Tibial nerve (tissue), 3 donors: ENCODE measurements around a stretch of chr2.

GRCh38 chr2:7007779-7009039, 91.0 kb downstream of the RNF144A start:
- PRO-cap, result bidirectional peak, plus-strand start at chr2:7008759, minus-strand start at chr2:7008595
- RAMPAGE, long total RNA, 3 experiments, result no peak in any of the 3 experiments

GRCh38 chr2:7031338-7032046, 114.3 kb downstream of the RNF144A start:
- PRO-cap, result no peak
- RAMPAGE, long total RNA, 3 experiments, result no peak in any of the 3 experiments

- PRO-cap, result no peak
- RAMPAGE, long total RNA, 3 experiments, result no peak in any of the 3 experiments
These were observed 160.5 kb downstream of the RNF144A start for GRCh38 chr2:7077469-7078341.

GRCh38 chr2:7877706-7878655, 803.9 kb upstream of the ID2 start:
- PRO-cap, result no peak
- RAMPAGE, long total RNA, 3 experiments, result no peak in any of the 3 experiments

GRCh38 chr2:8302000-8302563, 379.8 kb upstream of the ID2 start:
- PRO-cap, result no peak
- RAMPAGE, long total RNA, 3 experiments, result no peak in any of the 3 experiments

DNA sequence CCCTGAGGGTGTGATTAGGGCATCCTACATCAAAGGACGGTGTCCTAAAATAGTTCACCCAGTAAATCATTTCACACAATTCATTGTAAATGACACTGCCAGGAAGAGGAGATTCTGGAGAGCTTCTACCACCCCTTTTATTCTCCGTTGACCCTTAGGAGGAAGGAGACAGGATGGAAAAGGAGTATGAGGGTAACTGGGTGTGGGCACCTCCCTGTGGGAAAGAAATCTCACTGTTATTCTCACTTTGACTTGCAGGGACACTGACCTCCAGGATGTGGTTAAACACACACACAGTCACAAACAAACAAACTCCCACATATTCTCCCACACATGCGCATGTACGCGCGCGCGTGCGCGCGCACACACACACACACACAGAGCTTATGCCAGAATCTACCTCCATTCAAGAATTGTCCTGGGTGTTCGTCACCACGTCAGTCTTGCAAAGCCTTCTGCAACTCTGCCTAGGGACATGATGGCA, 256.4 kb upstream of the ID2 start:
- PRO-cap, result no peak
- RAMPAGE, long total RNA, 3 experiments, result no peak in any of the 3 experiments

DNA sequence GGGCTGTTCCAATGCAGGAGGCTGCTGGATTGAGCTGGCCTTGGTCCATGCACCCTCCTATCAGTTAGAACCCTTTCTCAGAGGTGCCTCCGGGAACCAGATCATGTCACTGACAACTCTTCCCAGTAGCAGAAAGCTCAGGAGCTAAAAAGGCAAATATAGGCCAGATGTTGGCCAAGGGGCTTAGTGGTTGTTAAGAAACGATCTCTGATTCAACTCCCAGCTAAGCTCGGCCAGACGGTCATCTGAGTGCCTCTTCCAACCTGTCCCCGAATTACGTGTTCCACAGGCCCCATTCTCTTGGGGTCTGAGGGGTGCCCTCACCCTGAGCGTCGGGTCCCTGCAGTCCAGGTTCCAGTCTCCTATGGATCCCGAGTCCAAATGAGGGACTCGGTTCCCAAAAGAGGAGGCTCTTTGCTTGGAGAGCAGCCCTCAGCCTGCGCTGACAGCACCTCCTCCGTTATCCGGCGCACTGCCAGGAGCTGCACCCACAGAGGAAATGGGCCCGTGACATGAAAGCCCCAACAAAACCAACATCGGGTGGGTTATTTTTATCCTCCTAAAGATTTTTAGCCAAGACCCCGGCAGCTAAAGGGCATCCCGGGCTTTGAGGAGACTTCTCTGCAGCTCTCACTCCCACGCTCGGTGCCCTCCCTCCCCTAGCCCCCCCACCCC, 106.7 kb upstream of the ID2 start:
- PRO-cap, result no peak
- RAMPAGE, long total RNA, 3 experiments, result no peak in any of the 3 experiments

- PRO-cap, result unidirectional peak, minus-strand start at chr2:8637066
- RAMPAGE, long total RNA, 3 experiments, result no peak in any of the 3 experiments
These were observed 45.1 kb upstream of the ID2 start for GRCh38 chr2:8636725-8637183.

- PRO-cap, result bidirectional peak, plus-strand start at chr2:8678226, minus-strand start at chr2:8678106
- RAMPAGE, long total RNA, 3 experiments, result no peak in any of the 3 experiments
These were observed 3.9 kb upstream of the ID2 start for GRCh38 chr2:8677609-8678605.

DNA sequence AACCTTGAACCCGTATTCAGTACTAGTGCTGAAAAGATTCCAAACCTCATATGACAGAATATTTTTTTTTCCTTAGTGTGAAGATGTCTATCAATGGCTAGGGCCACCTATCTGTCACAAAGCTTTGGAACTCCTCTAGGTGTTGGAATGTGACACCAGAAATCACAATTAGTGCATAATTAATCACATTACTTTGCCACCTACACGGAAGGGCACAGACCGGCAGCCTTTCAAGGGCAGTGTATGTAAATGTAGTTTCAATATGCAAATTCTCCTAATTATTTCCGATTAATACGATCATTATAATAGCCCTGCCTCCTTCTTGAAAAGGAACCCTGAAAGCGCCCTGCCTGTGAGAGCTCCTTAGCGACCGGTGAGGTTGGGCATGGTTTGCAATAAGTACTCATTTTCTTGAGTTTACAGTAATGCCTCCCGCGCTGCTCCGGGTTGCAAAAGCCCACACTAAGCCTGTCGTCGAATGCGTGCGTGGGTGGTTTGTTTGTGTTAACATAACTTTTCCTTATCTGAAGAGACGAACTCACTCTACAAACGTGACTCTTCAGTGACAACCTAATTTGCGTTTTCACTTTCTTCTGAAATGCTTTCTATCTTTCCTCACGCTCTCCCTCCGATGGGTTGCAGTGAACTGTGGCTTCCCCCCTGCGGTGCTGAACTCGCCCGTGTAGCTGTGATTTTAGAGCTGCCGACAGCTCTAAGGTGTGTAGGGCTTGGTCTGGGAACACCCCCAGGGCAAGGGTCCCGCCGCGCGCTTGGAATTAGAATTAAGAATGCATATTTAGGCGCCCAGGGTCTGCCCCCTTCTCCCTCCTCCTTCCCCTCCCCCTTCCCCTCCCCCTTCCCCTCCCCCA, 773 bp upstream of the ID2 start:
- PRO-cap, result no peak
- RAMPAGE, long total RNA, 3 experiments, result no peak in any of the 3 experiments

- PRO-cap, result unidirectional peak, minus-strand start at chr2:8683563
- RAMPAGE, long total RNA, 3 experiments, result no peak in any of the 3 experiments
These were observed 1.5 kb downstream of the ID2 start for GRCh38 chr2:8683246-8683790.

GRCh38 chr2:8732799-8733468, 51.1 kb downstream of the ID2 start:
- PRO-cap, result no peak
- RAMPAGE, long total RNA, 3 experiments, result no peak in any of the 3 experiments

DNA sequence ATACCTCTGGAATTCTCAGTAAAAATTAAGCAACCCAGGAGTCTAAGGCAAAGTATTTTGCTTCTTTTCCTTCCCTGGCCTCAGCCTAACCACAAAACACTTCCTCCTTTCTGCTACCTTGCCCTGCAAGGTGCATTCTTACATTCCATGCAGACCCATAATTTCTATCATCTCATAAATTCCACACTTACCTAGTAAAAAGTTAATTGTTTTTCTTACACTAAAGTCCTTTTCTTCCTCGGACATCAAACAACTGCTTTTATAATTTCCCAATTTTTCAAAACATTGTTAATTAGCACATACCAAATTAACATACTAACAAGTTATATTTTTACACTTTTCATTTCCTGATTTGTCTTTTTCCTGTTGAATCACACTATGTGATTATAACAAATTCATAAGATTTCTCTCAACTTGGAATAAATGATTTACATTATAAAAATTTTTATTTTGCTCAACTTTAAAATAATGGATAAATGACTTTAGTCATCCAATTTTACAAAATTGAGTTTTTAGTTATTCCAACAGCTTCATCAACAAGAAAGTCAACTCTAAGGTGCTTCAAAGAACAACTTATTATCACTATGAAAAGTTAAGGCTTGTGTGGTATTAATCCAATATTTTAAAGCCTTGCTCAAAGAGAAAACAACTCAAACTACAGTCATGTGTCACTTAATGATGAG, 3.4 kb downstream of the MBOAT2 start:
- PRO-cap, result no peak
- RAMPAGE, long total RNA, 3 experiments, result no peak in any of the 3 experiments

DNA sequence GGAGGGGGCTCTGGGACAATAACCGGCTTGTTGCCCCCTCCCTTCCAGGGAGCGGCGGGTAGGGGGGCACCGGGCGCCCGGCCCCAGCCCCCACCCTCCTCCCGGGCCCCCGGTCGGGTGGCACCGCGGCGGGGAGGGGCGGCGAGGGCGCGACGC, 247 bp downstream of the MBOAT2 start:
- PRO-cap, result no peak
- RAMPAGE, long total RNA, 3 experiments, result no peak in any of the 3 experiments

DNA sequence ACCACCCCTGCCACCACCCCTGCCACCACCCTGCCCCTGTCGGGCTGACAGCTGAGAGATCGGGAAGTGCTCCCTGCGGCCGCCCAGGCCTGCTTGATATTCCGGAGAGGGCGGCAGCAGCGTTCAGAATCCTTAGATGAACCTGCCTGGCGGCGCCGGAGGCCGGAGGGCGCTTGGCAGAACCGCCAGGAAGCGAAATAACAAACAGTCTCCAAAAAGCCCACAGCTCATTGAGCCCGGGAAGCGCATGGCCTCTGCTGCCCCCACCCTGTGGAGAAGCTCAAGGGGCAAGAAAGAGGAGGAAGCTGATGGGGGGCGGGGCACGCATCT, 92.2 kb upstream of the MBOAT2 start:
- PRO-cap, result no peak
- RAMPAGE, long total RNA, 3 experiments, result no peak in any of the 3 experiments

GRCh38 chr2:9102571-9103632, 99.4 kb upstream of the MBOAT2 start:
- PRO-cap, result no peak
- RAMPAGE, long total RNA, 3 experiments, result no peak in any of the 3 experiments

DNA sequence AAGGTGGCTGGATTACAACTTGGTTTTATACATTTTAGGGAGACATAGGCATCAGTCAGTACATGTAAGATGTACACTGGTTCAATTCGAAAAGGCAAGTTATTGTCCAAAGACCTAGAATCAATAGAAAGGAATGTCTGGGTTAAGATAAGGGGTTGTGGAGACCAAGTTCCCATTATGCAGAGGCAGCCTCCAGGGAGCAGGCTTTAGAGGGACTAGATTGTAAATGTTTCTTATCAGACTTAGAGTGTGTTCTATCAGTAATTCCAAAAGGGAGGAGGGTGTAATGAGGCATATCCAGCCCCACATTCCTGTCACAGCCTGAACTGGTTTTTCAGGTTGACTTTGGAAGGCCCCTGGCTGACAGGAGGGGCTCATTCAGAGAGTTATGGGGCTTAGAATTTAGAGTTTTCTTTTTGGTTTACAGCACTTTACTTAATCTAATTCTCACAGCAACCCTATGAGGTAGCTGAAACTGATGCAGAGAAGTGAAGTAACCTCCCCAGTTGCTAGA, 28.3 kb upstream of the ASAP2 start:
- PRO-cap, result no peak
- RAMPAGE, long total RNA, 3 experiments, result no peak in any of the 3 experiments

- PRO-cap, result no peak
- RAMPAGE, long total RNA, 3 experiments, result no peak in any of the 3 experiments
These were observed 753 bp downstream of the ASAP2 start for GRCh38 chr2:9207434-9207695.

DNA sequence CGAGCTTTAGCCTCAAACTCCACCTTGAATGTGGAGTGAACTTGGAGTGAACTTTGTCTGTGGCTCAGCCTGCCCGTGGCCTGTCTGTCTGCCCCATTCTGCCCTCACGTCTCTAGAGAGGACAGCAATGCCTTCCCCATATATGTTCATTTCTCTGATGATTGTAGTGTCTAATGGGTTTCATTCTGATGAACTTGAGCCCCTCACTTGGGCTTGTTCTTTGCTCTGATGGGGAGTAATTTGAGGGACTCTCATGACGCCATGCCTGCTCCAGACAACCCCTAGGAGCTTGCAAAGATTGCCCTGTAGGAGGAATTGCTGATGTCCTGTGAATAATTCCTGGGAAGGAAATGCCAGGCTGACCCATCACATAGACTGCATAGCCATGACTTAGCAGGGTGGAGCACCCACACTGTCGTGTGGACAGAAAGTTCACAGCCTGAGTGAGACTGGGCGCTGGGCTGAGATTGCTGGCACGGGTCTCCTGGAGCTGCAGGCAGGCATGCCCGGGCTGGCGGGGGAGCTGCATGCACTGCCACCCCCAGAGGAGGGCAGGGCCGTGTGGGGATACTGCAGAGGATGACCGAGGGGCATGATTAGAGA, 42.7 kb downstream of the ASAP2 start:
- PRO-cap, result no peak
- RAMPAGE, long total RNA, 3 experiments, result no peak in any of the 3 experiments

- PRO-cap, result no peak
- RAMPAGE, long total RNA, 3 experiments, result no peak in any of the 3 experiments
These were observed 52.3 kb downstream of the ASAP2 start for GRCh38 chr2:9258959-9259306.